ENCODE results near the gene CRYBA4.

- RRBS, result no CpG with 5 or more reads among the region's 7 CpGs
Measured at GRCh38 chr22:26621815-26622331, at the start of gene CRYBA4. Gene CRYBA4, plus strand, starts transcription at chr22:26621963.

GRCh38 chr22:26658250-26659420 lies 36.9 kb downstream of the CRYBA4 start:
- RRBS, result no CpG with 5 or more reads among the region's 38 CpGs

GRCh38 chr22:26740133-26740810 lies 118.5 kb downstream of the CRYBA4 start:
- RRBS, result no CpG with 5 or more reads among the region's 12 CpGs

DNA sequence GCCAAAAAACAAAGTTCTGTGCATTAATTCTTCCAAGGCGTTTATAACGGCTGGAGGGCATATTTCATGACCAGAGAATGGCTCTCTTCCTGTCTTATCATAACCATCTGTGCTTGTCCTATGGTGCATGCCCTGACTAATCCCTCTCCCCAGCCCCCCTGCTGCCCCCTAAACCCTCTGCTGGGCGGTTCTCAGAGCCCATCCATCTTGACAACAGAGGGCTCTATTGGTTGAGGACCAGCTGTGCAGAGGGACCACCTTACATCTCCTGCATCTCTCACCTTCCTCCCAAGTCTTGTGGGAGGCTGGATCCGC lies 317.7 kb downstream of the CRYBA4 start:
- RRBS, result no CpG with 5 or more reads among the region's 4 CpGs

DNA sequence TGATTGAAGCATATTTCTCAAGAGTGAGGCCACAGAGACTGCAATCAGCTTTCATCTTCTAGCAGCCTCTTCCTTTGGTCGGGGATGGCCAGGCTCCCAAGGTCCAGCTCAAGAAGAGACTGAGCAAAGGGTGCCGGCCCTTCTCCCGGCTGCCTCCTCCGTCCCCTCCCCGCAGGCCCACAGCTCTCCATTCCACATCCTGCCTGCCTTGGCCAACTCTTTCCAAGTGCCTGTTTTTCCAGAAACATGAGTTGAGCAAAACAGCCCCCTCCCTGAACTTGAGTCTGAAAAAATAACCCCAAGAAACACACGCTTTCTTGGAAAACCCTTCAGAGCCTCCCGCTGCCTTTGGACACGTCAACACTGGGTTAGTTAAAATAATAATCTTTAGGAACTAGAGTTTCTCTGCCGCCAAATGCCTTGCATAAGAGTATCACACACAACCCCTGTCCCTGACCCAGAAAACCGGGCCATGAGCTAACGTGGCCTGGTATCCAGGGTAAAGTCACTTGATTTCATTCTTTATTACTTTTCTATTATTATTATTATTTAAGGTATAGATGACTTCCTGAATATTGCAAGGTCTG lies 587.4 kb downstream of the MN1 start:
- RRBS, result no CpG with 5 or more reads among the region's 11 CpGs

DNA sequence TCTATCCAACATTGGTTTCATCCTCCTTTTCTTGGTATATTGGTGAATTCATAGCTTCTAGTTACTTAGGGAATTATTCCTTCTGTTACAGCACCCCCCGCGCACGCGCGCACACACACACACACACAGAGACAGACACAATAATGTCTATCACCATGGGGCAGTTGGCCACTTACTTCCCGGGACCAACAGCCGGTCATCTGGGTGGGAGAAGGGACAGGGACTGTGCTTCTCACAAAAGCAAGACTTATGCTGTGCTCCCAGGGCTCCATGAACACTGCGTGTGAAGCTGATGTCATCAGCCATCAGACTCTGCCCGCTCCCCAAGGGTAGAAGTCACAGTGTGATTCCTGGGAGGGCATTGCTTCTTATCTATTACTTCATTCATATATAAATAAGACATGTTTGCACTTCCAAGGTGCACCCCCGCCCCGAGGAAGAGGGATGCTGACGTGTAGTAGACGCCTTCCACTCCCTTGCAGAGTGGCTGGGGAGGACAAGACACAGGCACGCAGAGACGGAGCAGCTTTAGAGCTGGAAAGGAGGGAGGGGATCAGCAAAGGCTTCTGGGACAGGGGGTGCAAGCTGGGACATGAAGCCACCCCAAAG lies 558.7 kb downstream of the MN1 start:
- RRBS, result no CpG with 5 or more reads among the region's 15 CpGs

GRCh38 chr22:27488258-27488462 lies 313.4 kb downstream of the MN1 start:
- RRBS, result no CpG with 5 or more reads among the region's 10 CpGs

- RRBS, result no CpG with 5 or more reads among the region's 13 CpGs
Measured at GRCh38 chr22:27686404-27687034, 115.0 kb downstream of the MN1 start.

DNA sequence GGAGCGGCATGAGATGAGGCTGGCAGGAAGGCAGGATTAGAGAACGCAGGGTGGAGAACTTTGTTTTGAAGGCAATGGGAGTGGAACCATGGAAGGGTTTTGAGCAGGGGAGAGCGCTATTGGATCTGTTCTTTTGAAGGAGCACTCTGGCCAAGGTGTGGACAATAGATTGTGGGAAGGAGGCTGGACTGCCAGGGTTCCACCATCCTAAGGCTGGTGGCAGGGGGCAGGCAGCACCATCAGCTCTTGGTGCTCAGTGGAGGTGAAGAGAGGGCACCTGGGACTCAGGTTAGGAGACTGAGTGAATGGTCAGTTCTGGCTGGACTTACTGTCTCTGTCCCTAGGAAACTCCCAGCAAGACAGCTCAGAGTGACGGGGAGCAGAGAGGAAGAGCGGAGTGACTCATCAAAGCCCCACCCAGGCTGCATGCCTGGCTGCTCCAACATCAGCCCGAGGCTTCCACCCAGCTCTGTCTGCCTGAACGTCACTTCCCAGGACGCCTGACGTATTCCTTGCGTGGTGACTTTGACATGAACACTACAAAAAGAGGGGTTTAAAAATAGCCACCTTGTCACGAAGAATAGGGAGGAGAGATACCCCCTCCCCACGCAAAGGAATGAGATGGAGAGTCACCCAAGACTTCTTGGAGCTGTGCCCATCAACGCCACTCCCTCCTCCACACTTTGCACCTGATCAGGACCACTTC lies 83.4 kb downstream of the MN1 start:
- RRBS, result no CpG with 5 or more reads among the region's 13 CpGs

GRCh38 chr22:27794149-27794712 lies 7.3 kb downstream of the MN1 start:
- RRBS, result no CpG with 5 or more reads among the region's 6 CpGs

DNA sequence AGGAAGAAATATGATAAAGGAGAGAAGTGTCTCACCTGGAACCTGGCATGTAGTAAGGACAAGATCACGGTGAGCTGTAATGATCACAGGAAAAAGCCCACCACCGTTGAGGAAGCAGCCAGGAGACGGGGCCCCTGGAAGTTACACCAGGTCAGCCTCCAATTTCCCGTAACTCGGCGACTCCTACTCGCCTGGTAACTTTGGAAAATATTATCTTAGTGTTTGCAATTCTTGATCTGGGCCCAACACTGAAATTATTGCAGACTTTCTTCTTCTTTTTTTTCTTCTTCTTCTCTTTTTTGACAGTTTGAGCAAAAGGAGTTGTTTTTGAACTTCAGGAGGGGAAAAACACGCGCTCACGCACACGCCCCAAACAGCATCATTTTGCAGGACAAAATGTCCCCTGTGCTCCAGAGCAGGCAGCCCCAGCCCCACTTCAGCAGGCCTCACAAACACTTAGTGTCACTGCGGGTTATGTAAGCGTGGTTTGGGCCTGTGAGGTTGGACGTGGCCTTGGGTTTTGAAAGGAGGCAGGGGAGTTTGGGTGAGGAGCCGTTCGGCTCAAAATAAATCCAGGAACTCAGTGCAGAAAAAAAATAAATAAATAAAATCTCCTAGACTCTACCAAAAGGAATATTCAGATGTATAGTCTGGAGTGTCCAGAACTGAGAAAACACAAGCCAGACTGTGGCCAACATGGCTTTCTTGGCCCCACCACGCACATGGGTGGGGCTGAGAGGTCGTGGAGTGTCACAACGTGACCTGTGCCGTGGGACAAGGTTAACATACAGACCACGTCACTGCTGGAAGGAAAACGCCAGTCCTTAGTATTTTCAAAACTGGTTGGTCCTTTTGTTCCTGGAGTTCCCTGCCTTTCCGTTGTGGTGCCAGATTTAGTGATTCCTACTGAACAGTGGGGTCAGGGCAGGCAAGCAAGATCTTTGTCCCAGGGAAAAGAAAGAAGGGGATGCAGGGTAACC lies 26.3 kb upstream of the MN1 start:
- RRBS, result no CpG with 5 or more reads among the region's 23 CpGs

DNA sequence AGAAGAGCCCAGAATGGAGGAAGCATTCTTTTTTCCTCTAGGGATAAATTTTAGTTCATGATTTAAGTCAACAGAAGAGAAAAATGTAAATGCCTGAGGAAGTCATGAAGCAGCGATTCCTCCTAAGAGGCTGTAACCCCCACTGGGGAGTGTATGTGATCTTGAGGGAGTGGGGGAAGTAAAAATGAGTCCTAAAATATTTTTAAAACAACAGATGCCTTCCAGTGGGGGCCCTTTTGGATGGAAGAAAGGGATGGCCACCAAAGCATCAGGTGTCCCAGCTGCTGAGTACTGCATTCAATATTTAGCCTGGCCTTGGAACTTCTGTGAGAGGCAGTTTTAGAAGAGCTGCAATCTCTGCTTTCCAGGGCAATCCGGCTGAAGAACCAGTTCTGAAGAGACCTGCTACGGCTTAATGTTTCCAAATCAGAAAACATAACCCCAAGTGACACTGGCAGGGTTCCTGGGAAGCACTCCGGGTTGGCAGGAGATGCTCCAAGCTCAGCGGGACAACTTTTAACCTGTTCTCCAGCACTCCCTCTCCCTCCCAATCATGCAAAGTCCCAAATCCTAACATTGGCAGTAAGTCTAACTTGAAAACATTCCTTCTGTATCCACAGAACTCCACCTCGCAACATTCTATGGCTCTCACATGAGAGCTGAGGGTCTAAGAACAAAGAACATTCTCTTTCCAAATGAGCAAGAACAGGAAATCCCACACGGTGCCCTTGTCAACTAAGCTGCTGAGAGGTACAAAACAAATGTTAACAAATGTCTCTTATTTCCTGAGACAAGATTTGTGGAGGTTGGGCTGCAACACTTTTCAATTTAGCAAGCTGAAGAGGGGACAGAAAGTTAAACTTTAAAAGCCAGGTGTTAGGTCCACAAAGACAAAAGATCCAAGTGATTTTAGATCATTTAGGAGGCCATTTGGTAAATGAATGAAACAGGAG lies 48.4 kb upstream of the MN1 start:
- RRBS, result 20% methylated on average over 3 of the region's 7 CpGs

DNA sequence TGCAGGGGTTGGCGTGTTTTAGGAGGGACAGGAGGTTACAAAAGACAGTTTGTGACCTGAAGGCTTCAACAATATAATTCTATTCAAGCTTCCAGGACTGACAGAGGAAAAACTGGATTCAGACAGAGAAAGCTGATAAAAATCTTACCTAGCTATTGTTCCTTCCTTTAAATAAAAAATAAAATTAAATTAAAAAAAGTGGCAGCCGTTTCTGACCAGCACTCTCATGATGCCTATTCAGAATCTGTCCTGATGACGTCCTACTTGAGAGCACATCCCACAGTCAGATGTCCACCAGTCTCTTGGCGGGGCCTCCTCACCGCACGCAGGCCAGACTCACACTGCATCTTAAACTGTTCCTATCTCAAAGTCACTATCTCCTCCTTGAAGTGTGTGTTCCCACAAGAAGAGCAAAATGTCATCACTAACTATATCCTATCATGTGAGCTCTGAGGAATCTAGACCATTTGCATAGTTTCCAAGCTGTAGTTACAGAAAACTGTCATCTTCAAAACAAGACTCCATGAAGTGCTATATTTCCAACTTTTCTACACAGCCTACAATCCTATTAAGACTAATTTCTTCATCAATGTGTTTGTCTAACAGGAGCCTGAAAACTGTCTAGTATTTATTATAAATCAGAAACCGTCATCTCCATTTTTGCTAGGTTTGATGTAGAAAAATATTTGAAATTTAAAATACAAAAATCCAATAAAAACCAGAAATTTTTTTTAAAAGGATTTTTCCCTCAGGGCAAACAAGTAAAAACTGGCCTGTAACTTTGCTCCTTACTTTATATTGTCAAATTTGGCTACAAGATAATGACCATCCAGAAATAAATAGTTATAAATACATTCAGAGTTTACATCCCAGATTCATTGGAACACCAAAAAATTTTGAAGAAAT lies 50.9 kb upstream of the MN1 start:
- RRBS, result no CpG with 5 or more reads among the region's 7 CpGs

DNA sequence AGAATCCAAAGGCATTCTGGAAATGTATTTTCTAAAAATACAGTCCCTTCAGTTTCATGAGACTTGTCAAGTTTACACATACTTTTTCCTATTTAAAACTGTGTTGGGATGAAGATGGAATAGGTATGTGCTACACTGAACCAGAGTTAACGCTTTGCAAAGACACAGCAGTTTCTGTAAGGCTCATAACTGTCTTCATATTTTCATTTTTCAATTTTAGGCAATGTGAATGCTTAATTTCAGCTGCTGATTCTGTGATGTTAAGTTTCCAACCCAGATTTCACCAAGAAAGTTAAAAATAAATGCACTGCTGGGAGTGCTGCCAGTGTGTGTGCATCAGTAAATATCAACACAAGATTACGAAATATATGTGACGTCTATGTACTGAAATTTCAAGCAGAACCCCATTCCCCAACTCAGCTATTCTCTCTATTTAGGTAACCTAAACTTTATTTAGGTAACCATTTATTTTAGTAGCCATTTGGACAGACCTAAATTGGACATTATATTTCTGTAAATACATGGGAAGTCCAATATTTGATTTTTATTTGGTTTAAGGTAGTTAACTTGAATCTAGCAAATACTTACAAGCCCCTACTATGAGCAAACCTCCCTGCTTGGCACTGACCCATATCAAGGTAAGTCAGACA lies 52.4 kb downstream of the PITPNB start:
- RRBS, result no CpG with 5 or more reads among the region's 3 CpGs

- RRBS, result no CpG with 5 or more reads among the region's 5 CpGs
Measured at GRCh38 chr22:27892127-27892613, 26.9 kb downstream of the PITPNB start.

DNA sequence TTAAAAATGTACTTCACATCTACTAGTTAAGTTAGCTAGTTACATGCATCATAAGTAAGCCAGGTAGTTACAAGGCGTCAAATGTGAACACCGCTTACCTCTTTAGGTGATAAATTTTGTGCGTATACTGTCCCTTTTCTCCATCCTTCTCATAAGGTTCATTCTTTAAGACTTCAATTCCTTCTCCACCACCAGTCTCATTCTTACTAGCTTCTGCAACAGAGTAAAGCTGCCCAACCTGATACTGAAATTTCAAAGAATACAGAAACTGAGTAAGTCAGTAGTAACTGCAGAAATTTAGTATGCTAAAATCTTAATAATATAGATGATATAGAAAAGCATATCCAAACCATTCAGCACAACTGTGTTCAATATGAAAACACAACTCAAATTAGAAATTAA lies 8.2 kb downstream of the PITPNB start:
- RRBS, result no CpG with 5 or more reads among the region's 3 CpGs

DNA sequence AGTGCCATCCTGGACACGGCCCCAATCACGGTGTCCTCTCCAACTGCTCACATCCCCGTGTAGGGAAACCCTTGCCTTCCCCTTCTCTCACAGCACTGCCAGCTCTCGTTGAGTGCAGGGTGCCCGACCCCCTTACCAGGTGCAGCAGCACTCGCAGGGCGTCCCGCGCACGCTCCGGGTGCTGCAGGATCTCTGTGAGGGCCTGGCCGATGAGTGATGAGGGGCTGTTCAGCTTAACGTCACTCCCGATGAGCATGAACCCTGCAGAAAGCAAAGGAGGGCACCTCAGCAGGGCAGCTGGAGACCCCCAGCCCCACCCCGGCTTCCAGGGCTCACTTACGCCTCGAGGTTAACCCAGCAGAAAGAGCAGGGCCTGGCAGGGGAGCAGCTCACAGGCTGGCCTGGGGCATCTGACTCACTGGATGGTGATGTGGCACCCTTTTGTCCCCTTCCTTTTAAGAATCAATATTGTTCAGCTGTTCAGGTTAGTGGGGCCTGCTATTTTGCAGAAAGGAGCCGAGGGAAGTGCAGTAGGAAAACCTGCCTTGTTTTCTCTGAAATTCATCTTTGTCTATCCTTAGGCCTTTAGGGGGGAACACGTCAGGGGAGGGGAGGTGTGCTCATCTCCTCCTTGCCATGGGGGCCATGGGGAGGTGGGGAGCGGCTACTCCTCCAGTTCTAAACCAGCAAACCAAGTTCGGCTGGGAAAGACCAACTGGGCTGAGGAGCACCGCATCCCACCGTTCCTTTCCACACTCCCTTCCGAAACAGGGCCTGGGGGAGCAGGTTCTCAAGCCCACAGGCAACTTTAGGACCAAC lies 77.2 kb upstream of the PITPNB start:
- RRBS, result no CpG with 5 or more reads among the region's 24 CpGs

DNA sequence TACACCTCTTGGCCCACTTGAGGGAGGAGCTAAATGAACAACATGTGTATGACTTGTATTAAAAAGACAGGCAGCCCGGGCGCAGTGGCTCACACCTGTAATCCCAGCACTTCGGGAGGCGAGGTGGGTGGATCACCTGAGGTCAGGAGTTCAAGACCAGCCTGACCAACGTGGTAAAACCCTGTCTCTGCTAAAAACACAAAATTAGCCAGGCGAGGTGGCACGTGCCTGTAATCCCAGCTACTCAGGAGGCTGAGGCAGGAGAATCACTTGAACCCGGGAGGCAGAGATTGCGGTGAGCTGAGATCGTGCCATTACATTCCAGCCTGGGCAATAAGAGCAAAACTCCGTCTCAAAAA lies 336.3 kb upstream of the PITPNB start:
- RRBS, result no CpG with 5 or more reads among the region's 11 CpGs

- RRBS, result no CpG with 5 or more reads among the region's 17 CpGs
Measured at GRCh38 chr22:28391100-28392003, 288.3 kb downstream of the TTC28 start.

- RRBS, result no CpG with 5 or more reads among the region's 1 CpG
Measured at GRCh38 chr22:28432928-28433364, 246.7 kb downstream of the TTC28 start.